Vein endothelial cell (primary cell): ENCODE measurements around a stretch of chr7.

GRCh38 chr7:128594027-128594609, 78.0 kb upstream of the GARIN1A start:
- CAGE, long polyA plus RNA: no peak

- CAGE, long polyA plus RNA: no peak
Observed at GRCh38 chr7:128673082-128673570, 1.0 kb downstream of the GARIN1A start.

DNA sequence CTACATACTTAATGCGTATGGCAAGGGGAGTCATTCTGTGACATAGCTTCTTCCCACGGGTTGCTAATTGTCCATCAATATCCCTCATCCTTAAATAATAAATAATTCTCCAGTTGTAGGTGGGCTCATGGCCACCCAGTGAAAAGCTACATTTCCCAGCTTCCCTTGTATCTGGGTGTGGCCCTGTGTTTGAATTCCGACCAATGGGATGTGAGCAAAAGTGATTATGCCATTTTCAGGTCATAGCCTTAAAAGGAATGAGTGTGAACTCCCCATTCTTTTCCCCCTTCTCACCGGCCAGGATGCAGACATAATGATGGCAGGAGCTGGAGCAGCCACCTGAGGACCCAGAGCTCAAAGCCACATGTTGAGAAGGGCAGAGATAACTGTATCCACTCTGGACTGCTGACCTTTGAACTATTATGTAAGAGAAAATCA, 6.4 kb upstream of the GARIN1B start:
- CAGE, long polyA plus RNA: no peak

- CAGE, long polyA plus RNA: no peak
Observed at GRCh38 chr7:128741771-128742600, 2.8 kb downstream of the CALU start.

- CAGE, long polyA plus RNA: no peak
Observed at GRCh38 chr7:128758528-128759314, 16.9 kb downstream of the OPN1SW start.

GRCh38 chr7:128769129-128769758, 6.3 kb downstream of the OPN1SW start:
- CAGE, long polyA plus RNA: no peak

DNA sequence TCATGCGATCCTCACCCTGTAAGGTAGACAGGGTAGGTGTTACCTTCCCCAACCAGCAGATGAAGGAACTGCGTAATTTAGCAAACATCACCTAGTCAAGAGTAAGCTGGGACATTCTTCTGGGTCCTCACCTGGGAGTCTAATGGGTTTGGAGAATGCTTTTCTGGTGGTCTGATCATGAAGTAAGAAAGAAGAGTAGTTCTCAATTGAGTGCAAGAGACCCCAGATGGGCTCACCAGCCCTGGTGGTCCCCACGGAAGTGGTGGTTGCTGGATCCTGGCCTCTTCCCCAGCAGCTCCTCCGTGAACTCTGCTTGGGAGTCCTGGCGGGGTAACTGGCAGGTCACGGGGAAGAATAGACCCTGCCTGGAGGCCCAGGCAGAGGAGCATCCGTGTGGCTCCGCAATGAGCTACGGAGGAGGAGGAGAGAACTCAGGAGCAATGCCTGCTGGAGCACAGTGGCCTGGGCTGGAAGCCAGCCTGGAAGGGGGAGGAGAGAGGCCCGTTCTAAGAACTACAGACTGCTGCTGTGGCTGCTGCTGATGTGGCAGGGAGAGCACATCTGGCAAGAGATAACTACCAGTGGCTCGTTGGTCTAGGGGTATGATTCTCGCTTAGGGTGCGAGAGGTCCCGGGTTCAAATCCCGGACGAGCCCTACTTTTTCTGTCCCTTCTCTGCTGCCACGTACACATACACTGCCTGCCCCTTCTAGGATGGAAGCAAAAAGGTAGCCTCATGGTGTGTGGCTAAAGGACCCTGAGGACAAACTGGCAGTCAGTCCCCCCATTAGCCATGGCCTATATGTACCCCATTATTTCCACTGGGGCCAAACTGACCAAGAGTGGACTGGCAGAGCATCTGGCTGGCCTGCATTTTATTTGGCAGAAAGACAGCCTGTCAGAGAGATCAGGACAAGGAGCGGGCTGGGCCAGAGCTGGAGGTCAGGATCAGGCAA, 7.5 kb upstream of the OPN1SW start:
- CAGE, long polyA plus RNA: no peak

DNA sequence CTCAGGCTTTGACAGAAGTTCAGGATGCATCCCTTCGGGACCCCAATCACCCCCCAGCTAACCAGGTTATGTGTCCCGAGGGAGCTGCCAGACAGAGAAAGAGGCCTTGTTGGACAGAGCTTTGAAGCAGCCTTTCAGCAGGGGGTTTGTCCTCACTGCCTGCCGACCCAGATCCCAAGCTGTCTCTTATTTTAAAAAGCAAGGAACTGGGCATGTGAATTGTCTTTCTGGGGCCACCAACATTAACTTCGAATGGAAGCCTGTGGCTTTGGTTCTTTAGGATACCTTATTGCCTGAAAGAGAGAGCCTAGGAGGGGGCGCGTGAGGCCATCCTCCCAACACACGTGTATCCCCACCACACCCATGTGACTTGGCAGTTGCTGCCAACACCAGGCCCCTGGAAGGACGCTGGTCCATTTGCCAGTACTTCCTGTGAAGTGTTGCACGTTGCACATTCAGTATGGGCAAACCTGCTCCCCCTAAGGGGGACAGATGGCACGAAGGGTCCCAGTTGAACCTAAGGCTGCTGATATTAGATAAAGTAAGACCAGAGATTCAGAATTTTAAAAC, 905 bp downstream of the CCDC136 start:
- CAGE, long polyA plus RNA: no peak

DNA sequence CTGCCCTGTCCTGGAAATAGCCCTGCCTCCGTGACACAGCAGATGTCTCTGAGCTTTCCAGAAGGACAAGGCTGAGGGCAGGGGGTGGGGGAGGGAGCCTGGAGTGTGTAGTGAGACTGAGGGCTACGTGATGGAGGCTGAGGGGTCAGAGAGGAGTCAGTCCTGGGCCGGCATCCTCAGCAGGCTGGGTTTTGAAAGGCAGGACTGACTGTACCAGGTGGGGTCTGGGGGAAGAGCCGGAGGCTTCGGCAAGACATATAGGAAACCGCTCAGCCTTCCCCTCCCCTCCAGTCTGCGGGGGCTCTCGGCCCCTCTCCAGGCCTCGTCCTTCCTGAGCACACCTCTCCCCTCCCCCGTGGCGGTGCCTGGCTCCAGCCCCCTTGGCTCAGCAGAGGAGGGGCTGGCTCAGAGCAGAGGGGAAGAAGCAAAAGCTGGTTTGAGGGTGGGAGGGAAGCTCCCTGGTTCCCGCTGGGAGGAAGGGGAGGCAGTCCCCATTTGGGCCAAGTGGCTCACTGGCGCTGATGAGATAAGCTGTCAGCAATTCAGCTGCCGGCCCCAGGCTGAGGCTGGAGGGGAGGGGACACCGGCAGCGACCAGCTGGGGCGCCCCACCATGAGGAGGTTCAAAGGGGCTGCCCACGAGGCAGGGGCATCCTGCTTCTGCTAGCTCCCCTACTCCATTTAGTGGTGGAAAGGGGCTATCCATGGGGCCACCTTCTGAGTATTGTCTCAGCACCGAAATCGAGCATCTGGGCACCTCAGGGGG, 2.2 kb downstream of the FLNC start:
- CAGE, long polyA plus RNA: no peak

- CAGE, long polyA plus RNA: no peak
Observed at GRCh38 chr7:128911336-128912116, 1.0 kb upstream of the KCP start.

- CAGE, long polyA plus RNA: no peak
Observed at GRCh38 chr7:129201297-129201656, 12.8 kb downstream of the SMO start.

DNA sequence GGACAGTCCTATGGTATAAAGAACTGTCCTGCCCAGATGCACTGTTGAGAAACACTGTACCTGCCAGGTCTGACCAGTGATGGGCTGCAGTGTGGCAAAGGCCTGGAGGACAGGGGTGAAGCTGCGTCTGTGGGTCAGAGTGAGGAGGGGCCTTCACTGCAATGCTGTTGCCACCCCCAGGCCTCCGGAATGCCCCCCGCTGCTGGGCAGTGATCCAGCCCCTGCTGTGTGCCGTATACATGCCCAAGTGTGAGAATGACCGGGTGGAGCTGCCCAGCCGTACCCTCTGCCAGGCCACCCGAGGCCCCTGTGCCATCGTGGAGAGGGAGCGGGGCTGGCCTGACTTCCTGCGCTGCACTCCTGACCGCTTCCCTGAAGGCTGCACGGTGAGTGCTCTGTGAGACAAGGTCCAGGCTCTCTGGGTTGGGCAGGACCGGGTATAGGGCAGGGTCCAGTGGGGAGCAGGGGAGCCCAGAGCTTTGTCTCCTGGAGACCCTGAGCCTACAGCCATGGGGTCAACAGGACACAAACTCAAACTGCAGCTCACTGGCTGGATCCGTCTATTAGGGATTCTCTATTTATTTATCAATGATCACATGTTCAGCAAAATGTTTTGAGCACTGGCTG, 14.9 kb downstream of the SMO start:
- CAGE, long polyA plus RNA: no peak

DNA sequence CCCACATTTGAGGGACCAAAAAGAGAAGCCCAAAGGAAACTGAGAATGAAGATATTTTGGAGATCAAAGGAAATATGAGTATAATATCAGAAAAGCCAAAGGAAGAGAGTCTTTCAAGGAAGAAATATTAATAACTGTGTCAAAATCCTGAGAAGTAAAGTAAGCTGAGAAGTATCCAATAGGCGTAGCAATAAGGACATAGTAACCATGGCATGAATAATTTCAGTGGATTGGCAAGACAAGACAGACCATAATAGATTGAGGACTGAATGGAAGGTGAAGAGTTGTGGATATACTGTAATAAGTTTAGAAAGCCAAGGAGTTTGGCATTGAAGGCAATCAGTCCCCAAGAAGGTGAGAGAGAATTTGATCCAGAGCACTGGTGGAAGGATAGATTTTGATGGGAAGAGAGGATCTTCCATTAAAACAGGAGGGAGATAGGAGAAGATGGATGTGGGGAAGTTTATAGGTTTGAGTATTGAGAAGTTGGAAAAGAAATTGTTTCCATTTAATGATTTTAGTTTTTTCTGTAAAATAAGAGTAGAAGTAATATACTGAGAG, 80.3 kb upstream of the STRIP2 start:
- CAGE, long polyA plus RNA: no peak

DNA sequence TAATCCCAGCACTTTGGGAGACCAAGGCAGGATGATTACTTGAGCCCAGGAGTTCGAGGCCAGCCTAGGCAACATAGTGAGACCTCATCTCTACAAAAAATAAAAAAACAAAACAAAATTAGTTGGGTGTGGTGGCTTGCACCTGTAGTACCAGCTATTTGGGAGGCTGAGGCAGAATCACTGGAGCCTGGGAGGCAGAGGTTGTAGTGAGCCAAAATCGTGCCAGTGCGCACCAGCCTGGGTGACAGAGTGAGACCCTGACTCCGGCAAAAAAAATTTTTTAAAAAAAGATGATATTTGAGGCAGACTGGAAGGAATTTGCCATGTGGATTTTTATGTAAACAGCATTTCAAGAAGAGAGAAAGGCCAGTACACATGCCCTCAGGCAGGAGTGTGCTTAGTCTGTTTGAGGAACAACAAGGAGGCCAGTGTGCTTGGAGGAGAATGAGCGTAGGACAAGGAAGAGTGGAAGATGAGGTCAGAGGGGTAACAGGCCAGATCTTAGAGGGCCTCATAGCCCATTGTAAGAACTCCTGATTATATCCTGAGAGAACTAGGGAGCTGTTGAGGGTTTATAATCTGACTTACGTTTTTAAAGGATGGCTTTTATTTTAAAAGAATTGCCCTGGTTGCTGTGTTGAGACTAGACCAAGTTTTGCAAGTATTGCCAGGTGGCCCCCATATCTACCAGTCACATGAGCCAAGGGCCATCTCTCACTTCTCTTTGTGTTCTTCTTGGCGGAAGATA, 17.2 kb upstream of the STRIP2 start:
- CAGE, long polyA plus RNA: no peak

DNA sequence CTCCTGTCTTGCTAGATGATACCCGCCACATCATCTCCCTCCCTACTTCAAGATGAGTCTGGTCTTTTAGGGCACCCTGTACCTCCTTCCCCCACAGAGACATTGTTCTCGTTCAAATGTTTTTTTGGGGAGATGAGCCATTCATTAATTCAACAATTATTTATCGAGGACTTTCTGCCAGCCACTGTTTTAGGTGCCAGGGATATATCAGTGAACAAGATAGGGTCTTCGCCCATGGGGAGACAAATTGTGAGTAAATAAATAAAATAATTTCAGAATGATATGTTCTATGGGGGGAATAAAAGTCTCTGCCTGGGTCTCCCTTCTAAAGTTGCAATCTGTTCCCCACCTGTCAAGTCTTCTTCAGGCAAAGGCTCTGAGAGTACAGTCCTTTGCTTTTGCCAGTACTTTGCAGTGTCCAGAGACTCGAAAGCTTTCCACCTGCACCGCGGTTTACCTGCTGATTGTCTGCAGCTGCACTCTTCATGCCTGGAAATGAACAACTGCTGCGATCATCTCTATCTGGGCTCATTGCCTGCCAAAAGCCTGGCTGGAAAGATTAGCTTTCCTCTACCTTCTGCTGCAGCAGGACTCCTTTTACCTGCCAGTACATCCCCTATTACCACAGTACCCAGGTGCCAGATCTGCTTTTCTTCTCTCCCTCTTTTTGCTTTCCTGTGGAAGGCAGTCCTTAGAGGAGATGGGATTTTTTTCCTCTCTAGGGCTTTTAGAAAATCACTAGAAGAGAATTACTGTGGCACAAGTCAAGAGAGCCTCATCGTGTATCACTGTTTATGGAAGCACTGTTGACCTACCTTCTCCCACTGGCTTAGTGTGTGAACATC, 2.0 kb downstream of the STRIP2 start:
- CAGE, long polyA plus RNA: no peak

DNA sequence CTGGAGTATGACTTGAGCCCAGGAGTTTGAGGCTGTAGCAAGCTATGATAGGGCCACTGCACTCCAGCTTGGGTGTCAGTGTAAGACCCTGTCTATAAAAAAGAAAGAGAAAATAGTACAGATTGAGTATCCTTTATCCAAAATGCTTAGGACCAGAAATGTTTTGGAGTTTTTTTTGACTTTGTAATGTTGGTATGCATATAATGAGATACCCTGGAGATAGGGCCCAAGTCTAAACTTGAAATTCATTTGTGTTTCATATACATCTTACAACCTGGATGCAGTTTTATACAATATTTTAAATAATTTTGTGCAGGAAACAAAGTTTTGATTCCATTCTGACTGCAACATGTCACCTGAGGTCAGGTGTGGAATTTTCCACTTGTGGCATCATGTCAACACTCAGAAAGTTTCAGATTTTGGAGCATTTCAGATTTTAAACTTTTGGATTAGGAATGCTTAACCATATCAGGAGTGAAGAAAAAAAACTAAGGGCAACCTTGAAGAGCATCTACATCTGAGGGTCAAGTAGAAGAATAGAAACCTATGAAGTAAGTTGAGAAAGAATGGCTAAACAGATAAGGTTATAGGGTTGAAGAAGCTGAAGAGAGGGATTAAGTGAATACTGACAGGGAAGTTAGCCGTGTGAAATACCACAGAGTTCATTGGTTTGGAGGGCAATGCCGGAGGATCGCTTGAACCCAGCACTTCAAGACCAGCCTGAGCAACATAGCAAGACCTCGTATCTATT, 7.3 kb downstream of the NRF1 start:
- CAGE, long polyA plus RNA: no peak

- CAGE, long polyA plus RNA: no peak
Observed at GRCh38 chr7:129640275-129640607, 28.7 kb downstream of the NRF1 start.

GRCh38 chr7:129781278-129782375, 170.1 kb downstream of the NRF1 start:
- CAGE, long polyA plus RNA: no peak

- CAGE, long polyA plus RNA: no peak
Observed at GRCh38 chr7:129825332-129826203, 127.2 kb downstream of the UBE2H start.

- CAGE, long polyA plus RNA: no peak
Observed at GRCh38 chr7:129958409-129959325, 5.9 kb upstream of the UBE2H start.